Penis (tissue), 1 donor: Measurements from ENCODE around the gene LATS1.

- PRO-cap: bidirectional peak, plus-strand start at chr6:149718159, minus-strand start at chr6:149718101; bidirectional peak, plus-strand start at chr6:149718359, minus-strand start at chr6:149718280
Observed at GRCh38 chr6:149717952-149718466, at the start of gene LATS1. Gene LATS1 (minus strand): TSS chr6:149718101.

DNA sequence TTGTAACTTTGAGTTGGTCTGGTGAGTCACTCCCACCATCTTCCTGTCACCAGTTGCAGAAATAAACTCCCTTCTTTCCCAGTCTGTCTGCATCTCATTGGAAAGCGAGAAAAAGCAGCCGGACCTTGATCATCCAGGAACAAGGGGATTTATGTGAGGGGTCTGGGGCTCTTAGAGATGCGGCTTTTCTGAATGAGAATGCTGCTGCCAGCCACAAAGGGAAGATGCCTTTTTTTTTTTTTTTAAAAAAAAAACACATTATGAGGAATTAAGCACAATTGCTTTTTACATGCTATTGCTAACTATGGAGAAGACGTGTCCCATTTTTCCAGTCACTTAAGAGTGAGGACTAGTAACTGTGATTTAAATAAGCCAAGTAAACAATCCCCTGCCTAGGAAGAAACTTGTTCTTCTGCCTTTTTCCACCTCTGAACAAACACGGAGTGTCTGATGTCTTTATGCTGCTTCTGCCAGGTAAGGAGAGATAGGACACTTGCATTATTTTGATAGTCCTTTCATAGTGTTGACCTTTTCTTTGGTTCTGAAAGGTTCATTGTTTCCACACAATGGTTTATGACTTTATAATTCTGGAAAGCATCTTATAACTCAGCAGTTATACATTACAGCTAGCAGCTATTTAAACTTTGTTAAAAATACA, 8.6 kb downstream of the LRP11 start:
- PRO-cap: no peak

- PRO-cap: no peak
Observed at GRCh38 chr6:149964329-149964836, 640 bp downstream of the ULBP1 start.

GRCh38 chr6:150079590-150080012, 10.7 kb upstream of the ULBP3 start:
- PRO-cap: no peak

DNA sequence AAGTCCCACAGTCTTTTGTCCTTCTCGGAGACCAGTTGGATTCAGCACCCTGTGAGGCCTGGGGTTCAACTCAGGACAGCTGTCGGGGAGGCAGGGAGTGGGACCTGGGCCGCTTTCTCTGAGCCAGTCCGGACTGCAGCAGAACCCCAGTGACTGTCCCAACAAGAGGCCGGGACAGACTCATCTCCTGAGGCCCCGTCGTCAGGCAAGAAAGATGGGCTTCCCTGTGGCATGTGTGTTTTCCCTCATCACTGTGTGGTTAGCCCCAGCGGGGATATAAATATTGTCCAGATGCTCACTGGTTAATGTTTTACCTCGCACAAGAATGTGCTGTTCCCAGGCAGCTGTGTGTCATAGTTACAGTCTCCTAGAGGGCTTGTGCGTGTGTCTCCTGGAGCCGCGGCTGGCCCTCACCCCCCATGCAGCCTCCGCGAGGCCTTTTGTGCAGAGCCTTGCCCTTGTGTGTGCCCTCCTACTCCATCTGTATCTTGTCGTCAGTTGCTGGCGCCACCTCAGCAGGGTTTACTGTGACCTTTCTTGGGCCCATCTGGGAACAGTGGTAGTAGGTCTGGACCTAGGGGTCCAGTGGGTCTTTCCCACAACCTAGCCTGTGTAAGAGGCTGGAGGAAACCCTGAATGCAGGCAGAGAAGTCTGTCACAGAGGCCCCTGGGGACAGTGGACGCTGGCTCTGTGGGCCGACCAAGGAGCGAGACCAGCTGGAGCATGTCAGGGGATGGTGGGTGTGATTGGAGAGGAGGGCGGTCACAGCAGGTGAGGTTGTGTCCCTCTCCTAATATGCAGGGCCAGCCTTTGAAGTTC, 35.0 kb downstream of the PPP1R14C start:
- PRO-cap: no peak

GRCh38 chr6:150248545-150249055, 105.8 kb downstream of the PPP1R14C start:
- PRO-cap: no peak

DNA sequence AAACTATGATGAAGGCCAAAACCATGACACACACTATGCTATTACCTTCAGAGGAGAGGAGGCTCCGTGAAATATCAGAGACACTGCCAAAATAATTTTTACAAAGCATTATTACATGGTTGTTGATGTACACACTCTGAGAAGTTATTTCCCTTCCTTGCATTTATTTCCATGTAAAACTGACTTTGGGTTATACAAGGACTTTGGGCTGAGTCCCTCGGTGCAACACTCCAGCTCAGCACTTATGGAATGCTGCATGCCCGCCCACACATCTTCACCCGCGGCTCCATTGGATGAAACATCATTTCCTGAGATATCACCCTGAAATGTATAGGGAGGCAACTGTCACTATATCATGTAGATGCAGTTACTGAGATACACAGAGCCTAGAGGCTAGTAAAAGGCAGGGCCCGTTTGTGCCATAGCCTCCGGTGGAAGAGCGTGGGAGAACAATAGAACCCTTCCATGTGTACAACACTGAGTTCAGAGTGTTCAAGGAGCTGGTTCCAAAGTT, 101.2 kb upstream of the IYD start:
- PRO-cap: no peak

DNA sequence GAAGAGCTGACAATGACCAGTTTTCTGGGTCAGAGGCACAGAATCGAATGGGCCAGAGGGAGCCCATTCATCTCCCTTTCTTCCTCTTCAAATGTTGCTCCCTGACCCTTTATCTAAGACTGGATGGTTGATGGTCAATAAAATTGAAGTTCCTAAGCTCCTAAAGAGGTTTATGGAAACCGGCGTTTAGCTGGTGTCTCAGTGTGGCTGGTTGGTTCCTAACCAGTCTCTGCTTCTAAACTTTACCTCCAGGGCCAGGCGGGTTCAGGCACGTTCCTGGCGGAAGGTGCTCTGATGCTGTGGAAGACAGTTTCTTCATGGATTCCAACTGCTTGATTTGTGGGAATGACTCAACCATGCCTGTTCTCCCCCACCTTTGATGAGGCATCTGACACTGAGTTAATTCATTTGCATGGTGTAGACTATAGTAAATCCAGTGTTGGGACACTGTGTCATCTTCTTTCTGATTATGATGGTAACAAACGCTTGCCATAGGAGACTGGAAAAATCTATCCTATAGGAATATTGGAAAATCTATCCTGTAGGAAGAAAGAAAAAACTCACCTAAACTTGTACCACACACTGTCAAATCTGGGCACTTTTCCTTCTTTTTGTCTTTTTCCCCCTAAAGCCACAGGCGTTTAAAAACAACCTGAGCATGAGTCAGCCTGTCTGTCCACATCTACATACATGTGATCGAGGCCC, 96.2 kb upstream of the IYD start:
- PRO-cap: no peak

GRCh38 chr6:150326639-150327240, 42.1 kb upstream of the IYD start:
- PRO-cap: no peak

DNA sequence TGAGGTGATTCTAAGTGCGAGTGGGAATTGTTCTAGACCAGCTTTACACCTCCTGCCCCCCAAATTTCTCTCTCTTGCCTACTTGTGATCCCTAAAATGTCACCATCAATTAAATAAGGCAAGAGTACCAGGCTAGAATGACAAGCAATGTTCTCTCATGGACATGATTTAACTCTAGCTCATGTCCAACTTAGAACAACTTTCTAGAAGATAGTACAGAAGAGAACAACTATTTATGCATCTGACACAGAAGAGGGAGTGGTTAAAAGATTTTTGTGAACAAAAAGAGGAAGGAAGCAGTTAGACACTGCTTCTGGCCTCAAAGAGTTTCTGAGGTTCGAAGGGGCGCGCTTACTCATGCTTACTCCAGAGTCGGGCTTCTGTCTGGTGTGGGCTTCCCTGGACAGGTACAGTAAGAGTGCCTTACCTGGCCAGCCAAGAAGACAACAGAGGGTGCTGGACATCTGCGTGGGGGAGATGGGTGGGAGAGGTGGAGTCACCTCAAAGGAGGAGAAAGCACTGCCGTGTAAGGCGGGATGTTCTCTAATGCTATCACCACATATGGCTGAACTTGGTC, 25.3 kb upstream of the PLEKHG1 start:
- PRO-cap: no peak

DNA sequence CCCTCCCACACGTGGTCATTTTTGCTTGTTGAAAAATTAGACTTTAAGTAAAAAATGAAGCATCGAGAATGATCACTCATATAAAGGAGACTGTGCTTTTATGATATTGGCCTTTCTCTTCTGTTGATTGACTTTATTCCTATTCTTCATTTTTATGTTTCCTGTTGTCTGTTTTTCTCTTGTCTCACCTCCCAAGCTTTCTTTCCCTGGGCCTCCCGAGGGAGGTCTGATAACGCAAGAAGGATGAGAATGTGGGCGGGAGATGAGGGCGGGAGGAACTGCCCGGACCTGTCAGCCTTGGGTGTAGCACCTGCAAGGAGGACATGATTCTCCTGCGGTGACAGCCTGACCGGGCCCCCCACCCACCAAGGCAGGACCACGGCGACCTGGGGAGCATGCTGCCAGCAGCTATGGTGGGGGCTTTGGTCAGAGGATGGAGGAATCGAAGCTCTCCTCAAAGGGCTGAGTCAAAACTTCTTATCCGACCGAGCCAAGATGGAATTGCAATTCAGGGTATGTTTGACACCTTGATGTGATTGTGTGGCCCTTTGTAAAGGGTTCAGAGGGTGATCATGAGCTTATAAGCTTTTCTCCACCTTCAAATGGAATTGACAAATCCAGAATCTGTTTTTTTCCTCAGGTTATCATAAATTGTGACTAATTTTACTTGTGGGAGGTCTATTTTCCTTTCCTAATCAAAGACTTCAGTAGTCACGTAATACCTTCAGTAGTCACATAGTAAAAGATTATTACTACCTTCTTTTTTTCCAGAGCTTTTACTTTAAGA, 87.0 kb downstream of the PLEKHG1 start:
- PRO-cap: no peak

- PRO-cap: no peak
Observed at GRCh38 chr6:150993164-150994309, 128.0 kb downstream of the MTHFD1L start.

DNA sequence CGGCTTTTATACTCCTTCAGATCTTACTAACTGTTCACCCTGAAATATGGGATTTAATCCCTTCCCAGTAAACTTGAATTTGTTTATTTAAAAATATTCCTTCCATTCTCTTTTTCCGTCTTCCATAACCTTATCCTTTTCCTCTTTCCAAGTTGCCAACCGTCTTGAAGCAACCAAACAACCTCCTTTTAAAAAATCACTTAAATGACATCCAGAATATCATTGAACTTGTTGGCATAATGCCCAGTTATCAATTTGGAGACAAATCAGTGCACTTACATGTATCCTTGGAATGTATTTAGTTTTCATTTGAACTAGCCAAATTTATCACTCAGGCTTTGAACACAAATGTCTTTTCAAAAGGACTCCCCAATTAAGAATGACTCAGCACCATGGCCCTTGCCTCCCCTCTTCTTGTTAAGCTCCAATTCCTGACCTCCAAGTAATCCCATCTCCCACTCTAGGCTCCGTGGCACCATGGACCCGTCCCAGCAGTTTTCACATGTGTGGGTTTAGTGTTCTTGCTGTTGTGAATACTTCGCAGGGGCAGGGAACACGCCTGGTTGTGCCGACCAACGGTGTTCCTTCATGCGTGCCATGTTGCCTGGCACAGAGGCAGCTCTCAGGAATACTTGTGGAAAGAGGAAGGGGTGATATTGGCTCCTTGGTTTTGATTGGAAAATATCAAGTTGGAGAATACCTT, 2.6 kb downstream of the AKAP12 start:
- PRO-cap: unidirectional peak, minus-strand start at position 190 of the sequence

DNA sequence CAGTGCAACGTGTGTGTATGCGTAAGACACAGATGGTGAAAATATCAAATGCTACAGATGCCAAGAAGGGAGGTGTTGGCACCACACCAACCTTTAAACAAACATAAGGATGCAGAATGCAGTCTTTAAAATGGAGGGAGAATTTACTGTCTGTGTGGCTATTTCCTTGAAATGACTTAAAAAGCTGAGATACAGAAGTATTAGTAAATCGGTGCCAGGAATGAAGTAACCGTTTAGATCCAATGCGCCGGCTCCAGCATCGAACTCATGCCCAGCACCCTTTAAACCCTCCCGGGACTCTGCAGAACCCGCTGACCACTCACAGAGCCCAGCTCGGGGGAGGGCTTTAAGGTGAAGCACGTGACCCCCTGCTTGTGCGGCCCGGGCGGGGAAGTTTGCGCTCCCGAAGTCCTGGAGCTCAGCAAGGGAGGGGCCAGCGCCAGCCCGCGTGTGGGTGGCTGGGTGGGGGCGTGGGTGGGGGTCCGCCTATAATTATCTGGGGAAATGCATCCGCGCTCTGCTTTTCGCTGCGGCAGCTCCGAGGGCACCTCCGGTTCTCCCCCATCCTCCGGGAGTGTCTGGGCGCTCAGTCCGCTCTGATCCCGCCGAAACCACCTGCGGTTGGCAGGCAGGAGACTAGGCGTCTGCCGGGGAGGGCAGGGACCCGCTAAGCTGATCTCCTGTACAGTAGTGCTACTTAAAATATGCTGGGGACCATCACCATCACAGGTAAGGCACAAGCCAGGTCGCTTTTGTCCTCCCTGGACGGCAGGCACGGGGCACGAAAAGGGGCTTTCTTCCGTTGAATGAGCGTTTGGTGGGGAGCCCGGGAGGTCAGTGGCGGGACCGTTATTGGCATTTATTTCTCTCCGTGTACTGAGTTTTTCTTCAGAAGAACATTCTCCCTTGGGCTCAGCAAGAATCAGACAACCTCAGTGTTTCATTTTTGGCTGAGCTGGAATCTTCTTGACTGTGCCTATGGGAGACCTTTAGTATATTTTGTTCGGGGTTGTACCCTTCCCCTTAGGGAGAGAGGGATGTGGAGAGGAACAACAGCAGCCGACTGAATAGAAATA, 65.9 kb downstream of the ZBTB2 start:
- PRO-cap: bidirectional peak, plus-strand start at position 520 of the sequence, minus-strand start at position 255 of the sequence

- PRO-cap: no peak
Observed at GRCh38 chr6:151348607-151349786, 42.4 kb downstream of the ZBTB2 start.

DNA sequence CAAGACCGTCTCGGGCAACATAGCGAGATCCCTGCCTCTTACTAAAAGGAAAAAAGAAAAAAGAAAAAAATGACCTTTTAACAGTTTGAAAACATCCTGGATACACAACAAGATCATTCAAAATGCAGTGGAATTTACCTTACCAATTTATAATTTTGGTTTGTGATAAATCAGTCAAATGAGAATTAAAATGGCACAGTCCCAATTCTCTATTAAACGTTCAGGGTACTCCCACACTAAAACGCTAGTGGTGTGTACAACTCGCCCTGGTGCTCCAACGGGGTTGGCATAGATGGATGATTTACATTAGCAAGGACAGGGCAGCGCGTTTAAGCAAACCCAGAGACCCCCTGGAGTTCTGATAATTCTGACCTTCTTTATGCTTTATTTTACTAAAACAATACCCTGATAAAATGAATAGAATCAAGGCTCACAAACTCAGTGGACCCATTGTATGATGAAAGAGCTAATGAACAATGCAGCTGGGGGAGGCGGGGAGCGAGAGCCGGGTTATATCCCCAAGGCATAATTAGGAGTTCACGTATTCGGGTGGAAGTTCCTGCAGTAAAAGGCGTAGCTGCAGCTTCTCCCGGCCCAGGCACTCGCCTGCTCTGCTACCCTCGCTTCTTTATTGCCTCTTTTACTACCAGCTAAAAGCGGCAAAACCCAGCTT, 2.0 kb downstream of the ZBTB2 start:
- PRO-cap: bidirectional peak, plus-strand start at position 542 of the sequence, minus-strand start at position 613 of the sequence

DNA sequence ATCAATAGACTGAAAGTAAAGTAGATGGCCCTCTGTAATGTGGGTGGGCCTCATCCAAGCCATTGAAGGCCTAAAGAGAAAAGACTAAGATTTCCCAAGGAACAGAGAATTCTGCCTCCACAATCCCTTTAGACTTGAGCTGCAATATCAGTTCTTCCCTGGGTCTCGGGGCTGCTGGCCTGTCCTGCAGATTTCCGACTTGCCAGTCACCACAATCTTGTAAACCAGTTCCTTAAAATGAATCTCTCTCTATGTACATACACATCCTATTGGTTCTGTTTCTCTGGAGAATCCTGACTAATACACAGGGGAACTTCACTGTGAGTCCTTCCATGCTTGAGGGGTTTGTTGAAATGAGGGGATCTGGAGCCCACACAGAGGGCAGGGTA, 12.9 kb downstream of the CCDC170 start:
- PRO-cap: no peak

DNA sequence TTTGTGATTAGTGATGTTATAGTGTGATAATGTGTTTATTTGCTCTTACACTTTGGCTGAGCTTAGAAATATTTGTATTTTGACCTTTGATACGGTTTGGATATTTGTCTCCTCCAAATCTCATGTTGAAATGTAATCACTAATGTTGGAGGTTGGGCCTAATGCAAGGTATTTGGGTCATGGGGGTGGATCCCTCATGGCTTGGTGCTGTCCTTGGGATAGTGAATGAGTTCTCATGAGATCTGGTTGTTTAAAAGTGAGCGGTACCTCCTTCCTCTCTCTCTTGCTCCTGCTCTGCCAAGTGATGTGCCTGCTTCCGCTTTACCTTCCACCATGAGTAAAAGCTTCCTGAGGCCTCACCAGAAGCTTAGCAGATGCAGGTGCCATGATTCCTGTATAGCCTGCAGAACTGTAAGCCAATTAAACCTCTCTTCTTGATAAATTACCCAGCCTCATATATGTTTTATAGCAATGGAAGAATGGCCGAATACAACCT, 147.3 kb downstream of the CCDC170 start:
- PRO-cap: no peak

- PRO-cap: no peak
Observed at GRCh38 chr6:152096807-152097321, 289.4 kb downstream of the ESR1 start.

DNA sequence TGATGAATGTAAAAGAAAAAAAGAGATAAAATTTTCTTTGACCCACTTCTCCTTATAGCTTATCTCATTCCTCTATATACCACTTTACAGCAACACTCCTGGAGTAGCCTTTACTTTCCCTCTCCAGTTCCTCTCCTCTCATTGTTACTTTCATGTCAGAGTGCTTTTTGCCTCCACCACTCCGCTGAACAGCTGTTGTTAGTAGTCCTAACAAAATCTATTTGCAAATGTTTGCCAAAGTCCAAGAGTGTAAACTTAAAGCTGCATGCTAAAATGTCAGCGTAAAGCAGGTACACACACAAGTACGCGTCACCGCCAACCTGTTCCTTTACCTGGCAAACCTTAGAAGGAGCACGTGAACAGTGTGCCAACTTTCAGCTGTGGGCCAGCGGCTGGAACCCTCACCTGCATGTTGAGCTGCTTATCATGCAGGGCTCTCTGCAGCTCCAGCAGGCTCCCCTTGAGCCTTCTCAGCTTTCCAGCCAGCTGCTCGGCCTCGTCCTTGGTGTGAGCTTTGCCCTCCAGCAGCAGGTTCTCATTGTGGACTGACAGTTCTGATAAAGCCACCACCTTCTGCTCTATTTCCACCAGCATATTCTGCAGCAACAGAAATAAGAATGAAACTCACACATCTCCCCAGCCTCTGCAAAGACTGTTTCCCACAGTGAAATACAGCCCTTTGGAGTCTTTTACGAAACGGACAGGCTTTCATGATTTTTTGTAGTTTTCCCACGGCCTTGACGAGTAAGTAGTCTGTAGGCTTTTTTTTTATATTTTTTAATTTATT, 359.3 kb downstream of the SYNE1 start:
- PRO-cap: no peak